ENCODE measurements around a stretch of chr11.

GRCh38 chr11:119461184-119461854 lies 38.3 kb upstream of the THY1 start:
- RRBS, result no CpG with 5 or more reads among the region's 4 CpGs

GRCh38 chr11:119699001-119699843 lies 29.8 kb downstream of the NECTIN1 start:
- RRBS, result 0% methylated on average over 2 of the region's 19 CpGs

- RRBS, result no CpG with 5 or more reads among the region's 3 CpGs
These were observed 5.7 kb upstream of the NECTIN1 start for GRCh38 chr11:119734677-119735105.

- RRBS, result no CpG with 5 or more reads among the region's 8 CpGs
These were observed 103.1 kb upstream of the NECTIN1 start for GRCh38 chr11:119832007-119832588.

DNA sequence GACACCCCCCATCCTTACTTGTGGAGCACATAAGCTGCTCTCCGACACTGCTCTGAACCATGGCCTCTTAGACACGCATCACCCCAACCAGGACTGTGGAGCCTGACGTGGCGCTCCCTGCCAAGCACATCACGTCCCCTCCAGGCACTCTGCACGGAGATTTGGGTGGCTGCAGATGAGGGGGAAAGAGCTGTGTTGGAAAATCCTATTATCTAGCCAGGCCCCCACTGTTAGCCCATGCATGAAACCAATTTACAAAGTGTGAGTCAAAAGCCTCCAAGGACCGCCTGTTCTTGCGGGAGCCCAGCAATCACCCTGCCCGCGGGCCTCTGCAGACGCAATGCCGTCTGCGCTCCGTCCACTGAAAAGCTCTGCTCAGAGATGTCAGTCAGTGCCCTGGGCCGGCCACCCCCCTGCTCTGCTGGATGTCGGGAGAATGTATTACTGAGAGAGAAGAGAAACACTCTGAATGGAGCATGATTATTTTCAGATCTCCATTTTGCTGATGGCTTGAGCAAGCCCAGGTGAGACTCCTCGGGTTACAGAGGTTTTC lies 163.4 kb upstream of the NECTIN1 start:
- RRBS, result no CpG with 5 or more reads among the region's 17 CpGs

DNA sequence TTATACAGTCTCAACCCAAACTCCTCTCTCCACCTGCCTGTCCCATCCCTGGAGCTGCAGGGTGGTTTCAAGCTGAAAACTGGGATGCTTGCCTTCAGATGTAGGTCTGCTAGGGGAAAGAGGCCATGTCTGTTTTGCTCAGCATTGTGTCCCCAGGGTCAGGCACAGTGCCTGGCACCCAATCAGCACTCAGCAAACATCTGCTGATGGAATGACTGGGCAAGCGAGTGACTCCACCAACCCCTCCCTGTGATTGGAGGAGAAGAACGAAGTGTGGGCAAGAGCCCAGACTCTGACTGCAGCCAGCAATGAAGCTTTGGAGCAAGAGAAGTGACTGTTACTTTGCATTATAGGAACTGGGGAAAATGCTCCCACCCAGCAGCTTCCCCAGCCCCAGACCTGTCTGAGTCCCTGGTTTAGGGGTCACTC lies 147.6 kb downstream of the TRIM29 start:
- RRBS, result no CpG with 5 or more reads among the region's 2 CpGs

DNA sequence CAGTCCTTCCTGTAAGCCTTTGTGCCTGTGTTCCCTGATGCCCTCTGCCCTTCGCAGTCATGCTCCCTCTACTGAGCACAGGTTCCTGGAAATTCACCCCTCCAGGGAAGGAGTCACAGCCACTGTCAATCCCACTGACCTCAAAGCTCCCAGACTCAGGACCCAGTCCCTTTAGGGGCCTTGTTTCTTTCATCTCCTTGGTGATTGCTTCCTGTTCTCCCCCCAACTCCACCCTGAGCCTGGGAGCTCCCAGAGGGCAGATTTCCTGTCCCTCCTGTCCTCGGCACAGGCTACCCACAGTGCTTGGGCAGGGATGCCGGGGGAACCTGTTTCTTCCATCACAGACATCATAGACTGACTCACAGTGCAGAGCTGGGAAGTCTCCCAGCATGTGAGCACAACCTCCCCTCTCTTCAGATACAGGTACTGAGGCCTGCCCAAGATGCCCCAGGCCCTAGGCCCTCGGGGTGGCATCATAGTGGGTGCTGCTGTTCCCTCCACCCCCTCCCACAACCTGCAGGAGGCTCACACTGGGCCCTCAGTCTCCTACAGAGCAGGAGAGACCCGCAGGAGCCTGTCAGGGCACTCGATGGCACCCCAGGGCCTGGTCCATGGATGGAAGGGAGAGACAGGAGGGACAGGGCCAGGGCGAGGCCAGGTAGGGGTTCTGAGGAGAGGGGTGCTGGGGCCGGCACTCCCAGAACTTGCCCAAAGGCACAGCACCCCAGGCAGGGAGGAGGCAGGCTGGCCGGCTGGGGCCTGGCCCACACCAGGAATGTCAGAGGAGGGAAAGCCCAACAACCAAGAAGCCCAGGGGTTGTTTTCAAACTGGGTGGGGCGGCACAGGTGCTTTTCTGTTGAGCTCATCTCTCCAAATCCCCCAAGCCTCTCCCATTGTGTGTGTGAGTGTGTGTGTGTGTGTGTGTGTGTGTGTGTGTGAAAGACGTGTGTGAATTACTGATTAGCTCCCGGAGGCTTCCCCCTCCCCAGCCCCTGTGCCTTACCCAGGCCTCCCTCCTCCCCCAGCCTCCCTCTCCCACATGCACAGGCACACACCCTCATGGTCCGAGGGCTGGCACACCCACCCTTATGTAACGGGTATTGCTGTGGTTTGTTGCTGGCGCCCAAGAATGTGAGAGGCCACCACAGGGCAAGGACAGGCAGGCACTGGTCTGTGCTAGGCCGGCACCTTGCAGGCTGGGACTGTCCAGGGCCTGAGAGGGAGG lies 16.3 kb downstream of the TRIM29 start:
- RRBS, result 40% methylated on average over 1 of the region's 16 CpGs

DNA sequence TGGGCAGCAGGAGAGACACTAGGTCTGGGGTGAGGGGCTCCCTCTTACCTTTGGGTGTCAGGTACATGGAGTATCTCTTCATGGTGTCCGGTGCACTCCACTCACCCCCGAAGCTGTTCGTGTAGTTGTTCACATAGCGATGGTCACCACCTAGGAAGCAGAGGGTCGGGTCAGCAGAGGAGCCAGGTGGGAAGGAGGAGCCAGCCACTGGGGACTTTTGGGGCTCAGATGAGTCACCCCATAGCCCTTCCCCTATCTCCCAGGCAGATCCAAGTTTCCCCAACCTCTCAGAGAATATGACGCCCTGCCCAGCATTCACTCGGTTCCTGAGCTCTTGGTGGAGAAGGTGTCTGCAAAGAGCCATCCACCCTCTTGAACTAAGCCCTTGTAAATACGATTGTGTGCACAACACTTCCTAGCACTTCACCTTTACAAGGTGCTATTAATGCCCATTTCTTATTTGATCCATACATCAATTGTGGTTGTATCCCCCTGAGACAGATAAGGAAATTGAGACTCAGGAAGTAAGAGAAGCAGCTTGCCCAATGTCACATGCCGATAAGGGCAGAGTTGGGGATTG lies 14.9 kb downstream of the TRIM29 start:
- RRBS, result no CpG with 5 or more reads among the region's 9 CpGs

DNA sequence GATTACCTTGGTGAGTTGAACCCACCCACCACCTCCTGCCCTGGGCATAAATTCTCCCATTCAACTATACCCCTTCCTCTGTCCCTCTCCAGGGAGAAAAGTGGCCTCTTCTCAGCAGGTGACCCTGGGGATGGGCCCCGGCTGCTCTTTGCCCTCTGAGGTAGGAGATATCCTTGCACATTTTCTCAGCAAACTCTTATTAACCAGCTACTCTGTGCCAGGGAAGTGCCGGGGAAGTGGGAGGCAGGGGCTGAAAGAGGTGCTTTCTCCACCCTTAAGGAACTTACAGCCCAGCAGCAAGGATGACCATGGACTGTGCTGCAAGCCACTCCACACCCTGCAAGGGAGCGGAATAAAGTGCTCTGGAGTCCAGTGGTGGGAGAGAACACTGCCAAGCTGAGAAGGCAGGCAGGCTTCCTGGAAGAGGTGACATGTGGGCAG lies 22.0 kb upstream of the OAF start:
- RRBS, result 93% methylated on average over 2 of the region's 3 CpGs

DNA sequence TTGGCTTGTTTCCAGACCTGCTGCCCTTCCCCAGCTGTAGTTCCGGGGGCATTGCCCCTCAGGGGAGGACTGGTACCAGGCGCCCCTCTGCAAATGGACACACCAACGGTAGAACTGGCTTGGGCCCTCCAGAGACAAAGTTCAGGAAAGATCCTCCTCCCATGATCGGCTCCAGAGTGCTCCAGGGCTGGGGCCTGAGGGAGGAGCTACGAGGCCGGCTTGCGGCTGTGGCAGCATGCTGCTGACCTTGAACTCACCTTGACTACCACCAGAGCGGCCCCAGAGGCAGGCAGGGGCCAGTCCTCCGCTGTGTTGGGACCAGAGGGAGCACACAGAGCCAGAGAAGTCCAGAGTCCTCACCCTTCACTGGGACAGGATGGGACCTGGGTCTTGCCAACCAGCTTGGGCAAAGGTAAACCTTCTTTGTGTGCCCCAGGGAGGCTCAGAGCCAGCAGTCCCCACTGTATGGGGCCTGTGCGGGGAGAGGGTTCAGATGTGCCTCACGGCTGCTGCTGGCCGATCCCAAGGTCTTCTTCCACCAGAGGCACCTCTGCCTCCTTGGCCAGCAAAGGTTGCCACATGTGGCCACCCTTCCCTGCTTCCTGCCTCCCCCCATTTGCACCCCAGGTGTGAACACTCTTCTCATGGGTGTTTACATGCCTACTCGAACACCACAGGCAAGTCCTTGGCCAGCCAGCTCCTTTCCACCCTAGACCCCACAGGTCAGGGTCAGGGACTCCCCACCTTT lies 17.6 kb upstream of the OAF start:
- RRBS, result 68% methylated on average over 1 of the region's 13 CpGs

DNA sequence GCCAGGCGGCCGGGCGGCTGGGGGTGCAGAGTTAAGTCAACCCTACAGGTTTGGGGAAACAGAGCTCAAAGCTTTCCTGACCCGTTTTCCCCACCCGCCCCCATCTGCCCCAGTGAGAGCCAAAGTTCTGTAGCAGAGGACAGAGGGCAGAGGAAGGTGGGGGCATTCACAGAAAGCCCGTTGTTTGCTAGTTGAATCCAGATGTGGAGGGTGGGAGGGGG lies 13.0 kb upstream of the OAF start:
- RRBS, result no CpG with 5 or more reads among the region's 6 CpGs

DNA sequence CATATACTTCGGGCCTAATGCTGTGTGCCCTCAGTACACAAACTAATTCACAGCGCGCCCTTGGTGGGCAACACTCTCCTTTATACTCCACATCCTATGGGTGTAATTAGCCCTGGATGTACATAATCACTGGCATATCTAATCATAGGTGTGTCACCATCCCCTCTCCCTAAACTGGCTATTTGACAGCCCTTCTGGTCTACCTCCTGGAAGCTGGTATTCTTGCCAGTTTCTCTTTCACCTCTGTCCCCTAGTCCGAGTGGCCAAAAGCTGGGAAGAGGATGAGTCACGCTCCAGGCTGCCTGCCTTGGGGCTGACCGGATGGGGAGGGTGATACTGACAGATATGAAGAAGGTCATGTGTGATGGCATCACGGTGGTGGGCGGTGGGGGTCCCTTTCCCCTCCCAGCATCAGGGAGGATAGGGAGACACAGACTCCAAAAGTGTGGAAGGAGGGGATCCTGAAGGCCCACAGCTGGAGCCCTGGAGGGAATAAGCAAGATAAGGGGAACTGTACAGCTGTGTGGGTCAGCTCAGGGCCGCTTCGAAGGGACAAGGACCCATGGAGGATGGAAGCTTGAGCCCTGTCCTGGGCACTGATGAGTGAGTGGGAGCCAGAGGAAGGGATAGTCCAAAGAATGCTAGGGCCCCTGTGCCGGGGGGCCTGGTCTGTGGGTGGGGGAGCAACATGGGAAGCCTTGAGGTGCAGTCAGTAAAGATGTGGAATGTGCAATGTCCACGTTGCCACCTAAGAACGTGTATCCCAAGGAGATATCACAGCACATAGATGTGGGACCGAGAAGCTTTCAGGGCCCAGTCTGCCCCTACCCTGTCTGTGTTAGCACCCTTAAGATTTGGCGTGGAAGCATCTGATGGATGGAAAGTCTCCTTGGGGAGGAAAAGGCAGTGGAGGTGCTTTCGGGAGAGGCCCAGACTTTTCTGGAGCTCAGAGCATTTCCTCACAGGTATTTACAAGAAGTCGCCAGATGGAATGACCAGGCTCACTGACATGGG lies 5.0 kb downstream of the OAF start:
- RRBS, result no CpG with 5 or more reads among the region's 17 CpGs

GRCh38 chr11:120427997-120428467 lies 83.5 kb upstream of the GRIK4 start:
- RRBS, result no CpG with 5 or more reads among the region's 6 CpGs

DNA sequence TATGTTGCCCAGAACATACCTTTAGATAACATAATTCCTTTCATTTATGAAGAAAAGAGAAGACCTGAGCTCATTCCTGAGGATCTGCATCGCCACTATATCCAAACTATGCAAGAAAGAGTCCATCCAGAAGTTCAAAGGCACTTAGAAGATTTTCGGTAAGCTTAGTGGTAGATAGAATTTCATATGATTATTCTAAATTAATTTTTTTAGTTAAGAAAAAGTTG lies 65.3 kb upstream of the GRIK4 start:
- RRBS, result no CpG with 5 or more reads among the region's 2 CpGs

DNA sequence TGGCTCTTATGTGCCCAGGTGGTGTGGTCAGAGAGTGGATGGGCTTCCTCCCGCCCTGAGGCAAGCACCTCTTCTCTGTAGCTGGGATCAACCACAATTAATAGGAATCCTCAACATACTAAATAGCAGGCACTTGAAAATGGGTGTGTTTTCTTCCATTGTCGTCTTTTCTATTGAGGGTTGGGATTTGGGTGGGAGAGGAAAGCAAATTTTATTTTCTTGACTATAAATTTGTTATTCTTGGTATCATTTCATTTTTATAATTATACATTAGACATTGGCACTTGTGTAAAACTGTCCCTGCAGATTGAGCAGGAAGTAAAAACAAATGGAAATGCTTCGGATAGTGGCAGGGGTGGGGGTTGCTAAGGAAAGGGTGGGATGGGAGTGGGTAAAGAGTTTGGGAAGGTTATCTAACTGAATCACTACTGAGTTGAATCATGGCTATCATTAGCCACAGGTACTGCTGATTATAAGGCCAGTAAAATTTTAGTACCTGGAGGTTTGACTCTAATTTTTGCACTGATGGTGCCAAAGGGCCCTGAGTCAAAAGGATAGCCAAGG lies 25.8 kb upstream of the GRIK4 start:
- RRBS, result no CpG with 5 or more reads among the region's 3 CpGs

- RRBS, result no CpG with 5 or more reads among the region's 6 CpGs
These were observed 111.8 kb upstream of the TBCEL start for GRCh38 chr11:120912049-120912508.

DNA sequence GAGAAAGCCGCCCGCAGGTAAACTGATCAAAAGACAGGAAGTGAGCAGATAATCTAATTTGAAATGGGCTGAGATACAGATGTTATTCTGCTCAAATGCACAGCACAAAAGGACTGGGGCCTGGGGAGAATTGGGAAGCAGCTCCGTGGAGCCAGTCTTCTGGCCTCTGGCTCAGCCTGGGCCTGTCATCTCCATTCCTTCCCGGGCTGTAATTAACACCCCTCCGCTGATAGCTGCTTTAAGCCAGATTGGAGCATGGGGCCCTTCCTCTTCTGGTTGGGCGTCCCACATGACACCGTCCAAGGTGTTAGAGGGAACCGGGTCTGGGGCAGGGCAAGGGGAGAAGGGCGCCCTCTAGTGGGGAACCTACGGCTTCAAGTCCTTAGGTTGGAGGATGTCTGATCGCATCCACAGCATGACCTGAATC lies 94.4 kb upstream of the TBCEL start:
- RRBS, result no CpG with 5 or more reads among the region's 11 CpGs

DNA sequence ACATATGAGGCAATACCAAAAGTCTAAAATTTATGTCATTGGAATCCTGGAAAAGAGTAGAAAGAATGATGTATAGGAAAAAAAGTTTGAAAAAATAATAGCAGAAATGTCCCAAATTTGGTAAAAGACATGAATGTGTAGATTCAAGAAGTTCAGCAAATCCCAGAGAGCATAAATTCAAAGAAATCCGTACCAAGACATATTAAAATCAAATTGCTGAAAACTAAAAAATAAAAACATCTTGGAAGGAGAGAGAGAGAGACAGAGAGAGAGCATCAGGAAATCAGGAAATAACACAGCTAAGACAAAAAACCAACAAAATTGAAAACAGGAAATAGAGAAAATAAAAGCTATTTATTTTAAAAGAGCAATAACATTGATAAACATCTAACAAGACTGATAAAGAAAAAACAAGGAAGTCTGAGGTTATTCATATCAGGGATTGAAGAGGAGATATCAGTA lies 74.4 kb upstream of the SORL1 start:
- RRBS, result no CpG with 5 or more reads among the region's 1 CpG

GRCh38 chr11:121436074-121436743 lies 15.9 kb upstream of the SORL1 start:
- RRBS, result no CpG with 5 or more reads among the region's 2 CpGs

Data from epidermal melanocyte (primary cell).